CD14-positive monocyte (primary cell): ENCODE measurements around a stretch of chr7.

DNA sequence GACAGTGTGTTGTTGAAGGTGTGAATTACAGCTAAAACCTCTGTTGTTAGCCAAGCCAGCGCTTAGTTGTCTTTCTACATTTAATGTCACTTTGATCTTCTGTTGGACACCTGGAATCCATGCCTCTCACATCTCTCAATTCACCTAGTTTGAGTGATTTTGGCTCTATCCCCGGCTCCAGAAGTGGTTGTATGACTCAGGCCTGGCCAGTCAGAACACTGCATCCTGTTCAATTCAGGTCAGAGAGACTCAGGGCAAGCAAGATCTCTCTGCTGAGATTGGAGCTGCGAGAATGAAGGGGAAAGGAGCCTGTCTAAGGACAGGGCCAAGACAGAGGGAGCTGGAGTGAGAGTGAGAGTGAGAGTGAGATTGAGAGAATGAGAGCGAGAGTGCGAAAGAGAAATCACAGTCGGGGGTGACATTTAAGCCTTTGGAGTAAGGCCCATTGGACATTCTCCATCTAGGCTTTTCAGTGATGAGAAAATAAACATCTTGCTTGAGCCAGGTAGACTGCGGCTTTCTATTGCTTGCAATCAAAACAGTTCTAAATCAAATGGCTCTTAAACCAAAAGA is 83.4 kb upstream of the DYNC1I1 start:
- CAGE, long polyA plus RNA = no peak

GRCh38 chr7:96136399-96137323 is 185.2 kb downstream of the SLC25A13 start:
- CAGE, long polyA plus RNA = no peak

DNA sequence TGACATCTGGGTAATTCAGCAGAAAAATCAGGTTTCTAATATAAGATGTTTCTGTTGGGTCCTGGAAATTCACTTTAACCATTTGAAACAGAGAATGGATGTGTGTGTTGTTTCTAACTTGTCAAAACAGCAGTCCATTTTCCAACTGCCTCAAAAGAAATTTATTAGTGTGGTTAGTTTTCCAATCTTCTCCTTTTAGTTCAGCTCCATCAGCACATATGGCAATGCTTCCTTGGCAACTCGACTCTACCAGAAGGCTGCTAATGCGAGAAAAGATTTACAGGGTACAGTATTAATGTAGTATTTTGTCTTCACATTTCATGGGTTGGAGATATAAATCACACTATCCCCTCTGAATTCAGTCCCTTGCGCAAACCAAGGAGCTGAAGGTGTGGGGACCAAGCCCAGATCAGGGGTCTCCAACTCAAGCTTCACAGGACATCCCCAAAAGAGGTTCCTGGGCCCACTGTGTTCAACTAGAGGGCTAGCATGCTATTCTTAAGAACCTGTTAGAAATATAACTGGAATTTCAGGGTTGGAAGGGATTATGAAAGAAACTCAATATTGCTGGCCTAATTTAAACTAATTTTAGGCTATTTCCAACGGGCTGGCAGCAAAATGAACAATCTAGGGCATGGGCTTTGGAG is 145.5 kb downstream of the SLC25A13 start:
- CAGE, long polyA plus RNA = no peak

GRCh38 chr7:96377326-96377650 is 55.4 kb upstream of the SLC25A13 start:
- CAGE, long polyA plus RNA = no peak

- CAGE, long polyA plus RNA = no peak
Measured at GRCh38 chr7:96995932-96996474, 9.3 kb upstream of the DLX6 start.

DNA sequence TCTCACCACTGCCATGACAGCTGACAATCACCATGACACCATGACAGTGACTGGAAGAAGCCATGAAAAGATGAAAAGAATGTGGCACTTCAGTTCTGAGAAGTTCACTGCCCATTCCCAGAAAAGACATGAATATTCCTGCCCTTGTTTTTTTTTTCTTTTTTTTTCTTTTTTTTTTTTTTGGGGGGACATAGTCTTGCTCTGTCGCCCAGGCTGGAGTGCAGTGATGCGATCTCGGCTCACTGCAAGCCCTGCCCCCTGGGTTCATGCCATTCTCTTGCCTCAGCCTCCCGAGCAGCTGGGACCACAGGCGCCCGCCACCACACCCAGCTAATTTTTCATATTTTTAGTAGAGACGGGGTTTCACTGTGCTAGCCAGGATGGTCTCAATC is 281.1 kb upstream of the TAC1 start:
- CAGE, long polyA plus RNA = no peak

DNA sequence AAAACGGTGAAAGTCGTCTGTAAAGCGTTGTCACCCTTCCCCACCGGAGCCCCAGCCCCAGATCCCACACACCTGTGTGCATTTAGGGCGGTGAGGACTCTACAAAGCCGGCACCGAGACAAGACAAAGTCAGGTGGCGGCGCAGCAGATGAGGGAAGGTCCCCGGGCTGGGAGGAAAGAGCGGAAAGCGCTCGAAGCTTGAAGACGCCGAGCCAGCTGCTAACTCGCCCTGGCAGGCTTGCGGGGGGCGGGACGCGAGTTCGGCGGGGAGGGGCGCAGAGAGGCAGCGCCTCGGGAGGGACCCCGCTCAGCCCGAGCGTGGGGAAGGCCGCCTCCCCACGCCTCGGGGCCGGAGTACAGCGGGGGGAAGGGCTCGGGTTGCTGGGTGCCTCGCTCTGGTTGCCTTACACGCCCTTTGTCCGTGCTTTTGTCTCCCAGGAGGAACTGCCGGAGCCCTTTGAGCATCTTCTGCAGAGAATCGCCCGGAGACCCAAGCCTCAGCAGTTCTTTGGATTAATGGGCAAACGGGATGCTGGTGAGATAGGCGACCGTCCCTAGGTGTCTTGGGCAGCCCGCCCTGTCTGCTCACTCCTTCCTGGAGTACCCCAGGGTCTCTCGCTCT is 1.5 kb downstream of the TAC1 start:
- CAGE, long polyA plus RNA = no peak

DNA sequence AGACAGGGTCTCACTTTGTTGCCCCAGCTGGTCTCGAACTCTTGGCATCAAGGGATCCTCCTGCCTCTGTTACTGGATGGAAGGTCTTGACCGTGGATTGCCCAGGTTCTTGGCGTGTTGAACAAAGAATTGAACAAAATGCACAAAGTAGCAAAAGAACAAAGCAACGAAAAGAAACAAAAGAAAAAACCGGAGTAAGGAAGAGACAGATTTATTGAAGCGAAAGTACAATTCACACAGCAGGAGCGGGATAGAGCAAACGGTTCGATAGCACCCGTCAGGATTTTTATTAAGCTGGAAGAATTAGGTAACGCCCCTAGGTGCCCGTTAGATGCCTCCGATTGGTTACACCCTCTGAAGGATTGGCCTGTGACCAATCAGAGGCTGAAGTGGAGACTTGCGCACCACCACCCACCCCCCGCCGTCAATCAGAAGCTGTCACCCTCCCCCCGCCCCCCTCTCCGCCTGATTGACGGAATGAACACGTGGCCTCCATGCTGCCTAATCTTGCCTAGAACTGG is 16.9 kb downstream of the OCM2 start:
- CAGE, long polyA plus RNA = no peak

DNA sequence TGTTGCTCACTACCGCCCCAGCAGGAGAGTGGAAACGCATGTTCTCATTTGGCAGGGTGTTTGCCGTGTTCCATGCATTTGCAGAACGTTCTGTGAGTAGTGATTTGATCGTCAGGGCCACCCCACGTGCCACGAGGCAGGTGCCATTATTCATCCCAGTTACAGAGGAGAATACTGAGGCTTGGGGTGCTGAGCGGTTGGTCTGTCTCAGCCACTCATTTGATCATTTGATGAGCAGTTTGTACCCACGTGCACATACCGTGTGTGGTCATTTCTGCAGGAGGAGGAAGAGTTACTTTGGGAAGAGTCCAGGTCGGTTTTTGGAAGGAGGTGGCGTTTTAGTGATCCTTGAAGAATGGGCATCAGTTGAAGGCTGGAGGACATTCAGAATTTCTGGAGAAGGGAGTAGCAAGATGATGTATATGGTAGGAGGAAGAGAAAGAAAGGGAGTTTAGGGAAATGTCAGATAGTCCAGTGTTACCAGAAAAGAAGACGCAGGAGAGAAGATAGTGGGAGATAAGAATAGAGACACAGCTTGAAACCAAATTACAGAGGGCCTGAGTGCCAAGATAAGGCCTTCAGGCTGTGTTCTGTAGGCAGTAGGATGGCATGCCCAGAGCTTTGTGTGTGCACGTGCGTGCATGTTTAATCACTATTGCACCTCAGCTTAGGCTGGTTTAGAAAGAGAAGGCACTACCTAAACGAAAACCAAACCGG is 36.2 kb upstream of the BHLHA15 start:
- CAGE, long polyA plus RNA = no peak

GRCh38 chr7:98276188-98276841 is 5.2 kb upstream of the BRI3 start:
- CAGE, long polyA plus RNA = no peak

- CAGE, long polyA plus RNA = no peak
Measured at GRCh38 chr7:98283139-98283668, 1.7 kb downstream of the BRI3 start.

DNA sequence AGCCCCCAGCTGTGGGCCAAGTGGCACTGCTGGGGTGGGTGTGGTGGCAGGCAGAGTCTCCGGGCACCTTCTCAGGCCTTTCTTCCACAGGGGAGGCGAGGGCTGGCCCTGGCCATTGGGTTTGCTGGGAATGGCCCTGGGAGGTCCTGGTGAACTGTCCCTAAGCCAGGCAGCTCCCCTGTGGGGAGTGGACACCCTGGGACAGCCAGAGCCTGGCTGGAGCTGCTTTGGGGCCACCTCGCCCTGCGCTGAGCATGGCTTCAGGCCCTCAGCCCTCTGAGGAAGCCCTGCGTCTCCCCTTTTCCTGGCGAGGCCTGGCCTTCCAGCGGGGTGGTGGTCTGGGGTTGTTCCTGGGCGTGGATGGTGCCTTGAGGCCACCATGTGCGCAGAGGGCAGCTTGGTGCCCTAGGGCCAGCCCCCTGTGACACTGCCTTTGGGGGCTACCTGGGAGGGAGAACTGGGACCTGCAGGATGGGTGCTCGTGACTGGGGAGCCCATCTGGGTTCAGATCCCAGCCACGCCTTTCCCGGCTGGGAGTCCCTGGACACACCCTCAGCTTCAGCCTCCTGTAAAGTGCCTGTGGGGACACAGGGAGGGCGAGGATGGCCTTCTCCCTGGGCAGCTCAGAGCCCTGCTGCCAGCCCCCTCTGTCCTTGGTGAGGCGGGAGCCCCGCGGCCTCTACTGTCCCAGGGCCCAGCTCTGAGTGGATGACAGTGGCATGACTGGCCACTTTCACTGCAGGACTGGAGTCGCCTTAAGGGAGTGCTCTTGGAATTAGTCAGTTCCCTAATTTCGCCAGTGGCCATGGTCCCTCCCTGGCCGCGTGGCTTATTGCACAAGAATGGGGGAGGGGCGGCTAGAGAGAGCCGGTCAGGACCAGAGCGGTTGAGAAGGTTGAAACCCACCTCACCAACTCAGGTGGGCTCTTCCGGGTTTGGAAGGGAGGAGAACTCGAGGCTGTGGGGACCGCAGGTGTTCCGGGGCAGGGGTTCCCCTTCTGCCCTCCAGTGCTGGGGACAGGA is 4.4 kb downstream of the BRI3 start:
- CAGE, long polyA plus RNA = no peak

DNA sequence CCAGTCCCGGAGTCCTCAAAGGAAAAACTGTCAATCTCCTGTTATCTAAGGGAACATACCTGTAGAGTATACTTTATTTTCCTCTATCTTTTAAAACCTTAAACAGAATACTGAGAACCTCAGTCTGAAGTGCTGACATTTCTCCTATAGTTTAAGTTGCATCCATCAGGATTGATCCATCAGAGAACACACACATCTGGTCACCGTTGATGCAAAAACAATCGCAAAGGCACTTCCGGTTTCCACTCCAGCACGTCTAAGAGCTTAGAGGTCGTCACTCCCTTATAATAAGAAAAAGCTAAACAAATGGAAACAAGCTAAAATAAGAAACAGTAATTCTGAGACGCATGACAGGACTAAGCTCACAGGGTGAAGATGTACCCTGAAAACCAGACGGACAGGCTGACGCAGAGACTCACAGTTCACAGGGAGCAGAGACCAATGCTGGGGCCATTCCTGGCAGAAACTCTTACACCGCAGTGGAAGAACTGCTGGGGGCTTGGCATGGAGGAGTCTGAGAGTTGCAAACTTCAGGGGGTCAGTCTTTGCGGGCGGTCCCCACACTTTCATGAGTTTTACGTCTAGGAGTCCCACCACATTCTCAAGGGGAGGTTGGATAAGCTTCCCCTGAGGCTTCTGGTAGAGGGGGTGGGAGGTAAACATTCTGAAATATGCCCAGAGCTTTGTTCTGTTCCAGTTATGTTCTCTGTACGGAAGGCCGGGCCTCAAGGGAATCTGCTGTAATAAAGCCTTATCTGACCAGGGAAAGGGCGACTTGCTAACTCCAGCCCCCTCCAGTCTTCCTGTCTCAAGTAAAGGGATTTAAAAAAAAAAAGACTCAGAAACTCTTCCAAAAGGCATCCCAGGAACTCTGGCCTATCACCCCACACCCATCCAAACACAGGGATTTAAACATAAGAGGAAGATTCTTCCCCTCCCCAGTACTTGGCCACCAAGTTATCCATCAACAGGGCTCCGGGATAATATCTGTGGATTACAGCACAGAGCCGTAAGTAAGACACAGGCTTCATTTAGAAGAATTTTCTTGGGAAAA is 47.7 kb downstream of the BRI3 start:
- CAGE, long polyA plus RNA = no peak

- CAGE, long polyA plus RNA = no peak
Measured at GRCh38 chr7:98357643-98357923, 43.3 kb downstream of the BAIAP2L1 start.

DNA sequence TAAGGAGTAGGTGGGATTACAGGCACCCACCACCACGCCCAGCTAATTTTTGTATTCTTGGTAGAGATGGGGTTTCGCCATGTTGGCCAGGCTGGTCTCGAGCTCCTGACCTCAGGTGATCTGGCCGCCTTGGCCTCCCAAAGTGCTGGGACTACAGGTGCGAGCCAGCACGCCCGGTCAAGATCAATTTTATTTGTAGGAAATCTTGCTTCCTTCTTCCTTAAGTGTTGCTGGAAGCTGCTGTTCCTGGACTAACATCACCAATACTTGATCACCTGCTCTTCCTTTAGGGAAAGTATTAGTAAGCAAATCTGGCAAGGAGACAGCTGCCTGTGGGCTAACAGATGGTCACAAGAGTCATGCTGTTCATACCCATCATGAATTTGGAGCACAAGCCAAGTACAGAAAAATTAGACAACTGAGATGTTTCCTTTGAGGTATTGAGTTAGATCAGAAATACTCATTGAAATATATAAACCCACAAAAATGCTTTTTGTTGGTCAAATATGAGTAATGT is 28.0 kb downstream of the BAIAP2L1 start:
- CAGE, long polyA plus RNA = no peak

DNA sequence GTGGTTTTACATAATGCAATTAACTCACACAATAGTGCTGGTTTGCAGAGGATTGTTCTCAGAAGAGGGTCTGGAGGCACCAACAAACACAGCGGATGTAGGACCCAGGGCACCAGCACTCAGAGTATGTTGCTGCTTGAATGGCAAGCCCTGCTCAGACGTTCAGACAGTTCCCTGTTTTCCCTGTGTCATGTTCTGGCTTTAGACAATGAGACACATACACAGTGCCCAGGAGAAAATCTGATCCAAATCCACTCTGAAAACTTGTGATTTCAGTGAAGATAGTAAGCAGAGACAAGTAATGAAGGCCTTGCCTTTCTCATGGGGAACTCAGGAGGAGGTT is 51.8 kb upstream of the NPTX2 start:
- CAGE, long polyA plus RNA = no peak

DNA sequence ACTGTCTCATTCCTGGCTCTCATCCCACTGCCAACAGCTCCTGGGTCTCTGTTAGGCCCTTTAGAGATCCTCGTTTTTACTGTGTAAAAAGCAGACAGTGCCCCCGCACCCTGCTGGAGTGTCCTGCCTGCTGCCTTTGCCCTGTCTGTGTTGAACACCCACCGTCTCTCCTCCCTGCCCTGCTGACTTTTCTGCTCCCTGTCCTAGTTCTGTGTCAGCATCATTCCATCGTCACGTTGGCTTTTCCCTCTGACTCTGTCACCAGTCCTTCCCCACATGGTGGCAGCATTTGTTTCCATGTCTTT is 44.0 kb downstream of the TRRAP start:
- CAGE, long polyA plus RNA = no peak

DNA sequence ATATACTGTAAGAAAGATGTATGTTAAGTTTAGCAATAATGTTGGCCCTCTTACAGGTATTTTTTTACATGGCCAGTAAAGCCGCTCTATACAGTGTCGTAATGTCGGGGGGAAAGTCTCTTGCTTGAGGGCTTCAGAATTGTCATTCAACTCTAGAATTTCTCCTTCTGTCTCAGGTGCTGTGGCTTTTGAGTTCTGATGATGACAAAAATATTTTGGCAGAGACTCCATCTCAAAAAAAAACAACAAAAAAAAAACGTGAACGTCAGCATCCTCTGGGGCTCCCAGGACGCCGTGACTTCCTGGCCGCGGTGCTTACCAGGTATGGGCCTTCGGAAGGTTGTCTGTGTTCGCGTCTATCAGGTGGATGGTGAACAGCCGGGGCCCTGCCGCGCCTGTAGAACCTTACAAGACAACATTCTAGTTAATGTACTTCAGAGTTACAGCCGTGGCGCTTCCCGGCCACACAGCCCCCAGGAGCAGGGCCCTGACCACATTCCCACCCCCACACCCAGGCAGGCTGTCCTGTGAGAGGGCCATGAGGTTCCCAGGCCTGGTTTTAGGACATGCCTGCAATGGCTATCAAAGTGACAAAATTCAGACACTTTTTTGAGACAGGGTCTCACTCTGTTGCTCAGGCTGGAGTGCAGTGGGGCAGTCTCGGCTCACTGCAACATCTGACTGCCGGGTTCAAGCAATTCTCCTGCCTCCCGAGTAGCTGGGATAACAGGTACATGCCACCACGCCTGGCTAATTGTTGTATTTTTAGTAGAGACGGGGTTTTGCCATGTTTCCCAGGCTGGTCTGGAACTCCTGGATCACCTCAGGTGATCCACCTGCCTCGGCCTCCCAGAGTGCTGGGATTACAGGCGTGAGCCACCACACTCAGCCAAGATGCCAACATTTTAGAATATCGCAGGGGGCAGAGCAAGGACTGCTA is 110.9 kb downstream of the SMURF1 start:
- CAGE, long polyA plus RNA = no peak

DNA sequence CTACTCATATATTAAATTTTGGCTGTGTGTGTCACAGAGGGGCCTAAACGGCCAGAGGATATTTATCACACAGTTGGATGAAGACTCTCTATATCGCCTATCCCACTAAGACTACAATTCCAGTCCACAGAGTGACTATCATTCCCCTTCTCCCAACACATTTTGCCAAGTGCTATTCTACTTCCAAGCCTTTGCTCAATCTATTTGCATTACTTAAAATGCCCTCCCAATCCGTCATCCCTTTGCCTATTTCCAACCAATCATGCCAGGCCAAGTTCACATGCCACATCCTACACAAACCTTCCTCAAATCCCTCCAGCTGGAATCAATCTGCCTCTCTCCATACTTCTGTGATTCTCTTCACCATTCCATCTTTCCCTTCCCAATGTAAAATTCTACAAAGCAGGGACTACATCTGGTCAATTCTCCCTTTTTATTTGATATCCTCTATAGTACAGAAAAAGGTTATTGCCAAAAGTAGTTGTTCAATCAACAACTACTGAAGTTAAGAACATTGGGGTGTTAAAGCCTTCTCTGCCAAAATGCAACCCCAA is 38.1 kb downstream of the SMURF1 start:
- CAGE, long polyA plus RNA = no peak

DNA sequence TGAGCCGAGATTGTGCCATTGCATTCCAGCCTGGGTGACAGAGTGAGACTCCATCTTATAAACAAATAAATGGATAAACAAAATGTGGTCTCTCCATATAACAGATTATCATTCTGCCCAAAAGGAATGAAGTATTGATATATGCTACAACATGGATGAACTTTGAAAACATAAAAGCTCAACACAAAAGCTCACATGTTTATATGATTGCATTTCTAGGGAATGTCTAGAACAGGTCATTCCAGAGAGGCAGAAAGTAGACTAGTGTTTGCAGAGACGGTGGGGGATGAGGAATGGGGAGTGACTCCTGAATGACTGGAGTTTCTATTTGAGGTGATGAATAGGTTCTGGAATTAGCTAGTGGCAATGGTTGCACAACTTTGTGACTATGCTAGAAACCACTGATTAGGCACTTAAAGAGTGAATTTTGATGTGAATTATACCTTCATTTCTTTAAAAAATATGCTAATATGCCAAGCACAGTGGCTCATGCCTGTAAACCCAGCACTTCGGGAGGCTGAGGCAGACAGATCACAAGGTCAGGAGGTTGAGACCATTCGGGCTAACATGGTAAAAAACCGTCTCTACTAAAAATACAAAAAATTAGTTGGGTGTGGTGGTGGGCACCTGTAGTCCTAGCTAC is 6.9 kb downstream of the KPNA7 start:
- CAGE, long polyA plus RNA = no peak